GM12892 (cell line): ENCODE measurements around a stretch of chr17.

DNA sequence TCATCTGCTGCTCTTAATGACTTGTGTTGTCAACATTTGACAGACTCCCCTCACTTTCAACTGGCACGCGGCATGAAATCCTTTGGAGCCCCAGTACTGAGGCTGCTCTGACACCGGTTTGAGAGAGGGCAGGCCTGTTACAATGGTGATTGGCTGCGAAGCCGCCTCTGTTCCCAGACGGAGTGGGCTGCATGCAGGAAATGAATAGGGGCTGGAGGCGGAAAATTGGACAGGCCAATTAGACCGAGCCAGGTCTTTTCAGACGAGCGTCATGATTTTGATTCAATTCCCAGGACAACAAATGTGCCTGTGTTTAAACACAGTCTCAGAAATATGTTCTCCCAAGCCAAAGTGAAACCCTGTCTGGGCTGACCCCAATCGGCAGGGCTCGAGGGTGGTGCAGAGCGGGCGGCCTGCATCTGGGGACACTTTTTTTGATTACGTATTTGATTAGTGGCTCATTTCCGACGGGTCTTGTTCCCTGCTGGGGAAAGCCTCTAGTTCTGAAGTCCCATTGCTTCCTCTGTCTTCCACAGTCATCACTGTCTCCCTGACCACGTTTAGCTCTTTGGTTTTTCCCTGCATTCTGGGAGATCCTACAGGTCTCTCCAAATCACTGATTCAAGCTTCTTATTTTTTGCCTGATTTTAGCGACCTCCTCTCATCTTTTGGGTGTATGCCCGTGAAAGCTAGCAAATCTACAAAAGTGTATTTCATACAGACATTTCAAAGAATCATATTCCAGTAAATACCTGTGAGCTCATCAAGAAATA lies 85.2 kb downstream of the RPH3AL start:
- RRBS: no CpG with 5 or more reads among the region's 20 CpGs

GRCh38 chr17:327314-327866 lies 25.2 kb downstream of the RPH3AL start:
- RRBS: 84% methylated on average over 6 of the region's 12 CpGs

- RRBS: no CpG with 5 or more reads among the region's 4 CpGs
These were observed 18.1 kb downstream of the RPH3AL start for GRCh38 chr17:334625-334809.

GRCh38 chr17:342995-343609 lies 9.5 kb downstream of the RPH3AL start:
- RRBS: no CpG with 5 or more reads among the region's 8 CpGs

DNA sequence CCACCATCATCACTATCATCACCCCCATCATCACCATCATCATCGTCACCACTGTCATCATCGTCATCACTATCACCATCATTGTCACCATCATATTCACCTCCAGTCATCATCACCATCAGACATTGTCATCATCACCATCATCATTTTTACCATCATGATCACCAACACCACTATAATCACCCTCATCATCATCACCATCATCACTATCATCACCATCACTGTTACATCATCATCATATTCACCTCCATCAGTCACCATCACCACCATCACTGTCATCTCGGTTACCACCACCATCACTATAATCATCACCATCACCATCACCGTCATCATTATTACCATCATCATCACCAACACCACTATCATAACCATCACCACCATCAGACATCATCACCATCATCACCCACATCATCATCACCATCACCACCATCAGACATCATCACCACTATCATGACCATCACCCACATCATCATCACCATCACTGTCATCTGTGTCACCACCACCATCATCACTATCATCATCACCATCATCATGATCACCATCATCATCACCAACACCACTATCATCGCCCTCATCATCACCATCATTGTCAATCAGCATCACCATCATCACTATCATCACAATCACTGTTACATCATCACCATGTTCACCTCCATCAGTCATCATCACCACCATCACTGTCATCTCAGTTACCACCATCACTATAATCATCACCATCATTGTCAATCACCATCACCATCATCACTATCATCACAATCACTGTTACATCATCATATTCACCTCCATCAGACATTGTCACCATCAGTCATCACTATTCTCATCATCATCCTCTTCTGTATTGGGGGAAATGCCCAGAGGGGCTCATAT lies 8.4 kb downstream of the RPH3AL start:
- RRBS: no CpG with 5 or more reads among the region's 5 CpGs

GRCh38 chr17:545115-545801 lies 135.1 kb downstream of the C17orf97 start:
- RRBS: no CpG with 5 or more reads among the region's 9 CpGs

DNA sequence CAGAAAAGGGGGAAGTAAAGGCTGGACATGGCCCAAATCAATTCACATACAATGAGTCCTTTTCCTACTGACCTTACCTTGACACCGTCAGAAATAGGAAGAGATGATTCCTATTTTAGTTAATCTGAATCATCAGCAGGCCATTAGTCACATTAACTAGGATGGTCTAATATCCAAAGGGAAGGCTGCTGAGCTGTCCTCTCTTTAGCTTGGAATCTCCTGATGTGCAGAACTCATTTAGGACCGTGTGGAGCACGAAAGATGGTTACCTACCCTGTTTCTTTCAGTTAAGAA lies 150.5 kb downstream of the C17orf97 start:
- RRBS: no CpG with 5 or more reads among the region's 3 CpGs

GRCh38 chr17:728790-729445 lies 3.5 kb upstream of the TLCD3A start:
- RRBS: no CpG with 5 or more reads among the region's 8 CpGs

DNA sequence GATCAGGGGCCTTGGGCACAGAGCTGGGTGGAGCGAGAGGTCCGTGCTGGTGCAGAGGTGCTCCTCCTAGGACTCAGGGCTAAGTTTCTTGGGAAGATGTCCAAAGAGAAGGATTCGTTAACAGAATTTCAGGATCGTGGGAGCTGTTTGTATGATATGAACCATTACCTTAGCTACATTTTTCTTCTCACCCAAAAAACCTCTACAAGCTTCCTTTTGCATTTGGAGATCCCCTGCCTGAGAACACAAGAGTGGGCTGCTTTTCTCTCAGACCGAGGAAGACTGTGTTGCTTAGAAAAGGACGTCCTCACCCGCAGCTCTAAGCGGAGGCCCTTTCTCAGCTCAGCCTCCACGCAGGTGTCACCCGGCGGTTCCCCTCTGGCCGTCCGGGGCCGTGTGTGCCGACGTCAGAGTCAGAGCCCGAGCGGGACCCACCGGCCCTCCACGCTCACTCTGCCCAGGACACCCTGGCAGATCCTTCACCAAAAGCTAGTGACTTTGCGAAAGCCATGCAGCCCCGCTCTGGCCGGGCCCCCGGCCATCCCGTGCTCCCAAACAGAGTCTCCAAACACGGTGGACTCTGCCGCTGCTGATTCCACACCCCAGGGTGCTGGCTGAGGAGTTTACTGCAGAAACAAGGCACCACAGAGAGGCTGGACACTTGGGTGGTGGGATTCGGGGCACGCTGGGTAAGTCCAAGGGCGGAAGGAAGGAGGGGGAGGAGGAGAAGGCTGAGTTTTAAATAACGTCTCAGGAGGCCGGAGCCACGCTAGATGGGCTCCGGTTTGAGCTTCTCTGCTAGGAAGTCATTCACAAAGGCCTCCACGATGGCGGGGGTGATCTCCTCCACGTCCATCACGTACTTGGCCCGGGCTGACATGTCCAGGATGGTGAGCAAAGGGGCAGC lies 18.3 kb downstream of the MRM3 start:
- RRBS: 79% methylated on average over 7 of the region's 39 CpGs

DNA sequence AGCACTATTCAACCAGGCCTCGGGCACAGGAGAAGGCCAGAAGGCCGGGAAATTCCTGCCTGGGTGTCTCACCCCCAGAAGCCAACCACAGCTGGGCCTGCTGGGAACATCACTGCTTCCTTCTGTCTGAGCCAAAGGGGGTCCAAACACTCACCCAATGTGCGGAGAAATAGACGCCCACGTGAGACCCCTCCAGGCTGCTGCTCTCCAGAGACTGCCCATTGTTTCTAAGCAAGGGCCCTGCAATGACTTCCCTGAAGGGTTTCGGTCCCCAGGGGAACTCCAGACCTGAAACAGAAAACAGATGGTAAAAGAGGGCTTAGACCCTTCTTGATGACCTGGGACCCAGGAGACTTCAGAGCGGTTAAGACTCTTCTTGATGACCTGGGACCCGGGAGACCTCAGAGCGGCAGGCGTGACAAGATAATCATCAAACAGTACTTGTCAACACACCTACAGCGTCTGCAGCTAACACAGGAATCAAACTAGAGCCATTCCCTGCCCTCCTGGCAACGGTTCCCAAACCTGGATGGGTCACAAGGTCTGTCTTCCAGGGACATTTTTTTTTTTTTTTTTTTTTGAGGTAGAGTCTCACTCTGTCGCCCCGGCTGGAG lies 41.4 kb downstream of the MRM3 start:
- RRBS: no CpG with 5 or more reads among the region's 14 CpGs

DNA sequence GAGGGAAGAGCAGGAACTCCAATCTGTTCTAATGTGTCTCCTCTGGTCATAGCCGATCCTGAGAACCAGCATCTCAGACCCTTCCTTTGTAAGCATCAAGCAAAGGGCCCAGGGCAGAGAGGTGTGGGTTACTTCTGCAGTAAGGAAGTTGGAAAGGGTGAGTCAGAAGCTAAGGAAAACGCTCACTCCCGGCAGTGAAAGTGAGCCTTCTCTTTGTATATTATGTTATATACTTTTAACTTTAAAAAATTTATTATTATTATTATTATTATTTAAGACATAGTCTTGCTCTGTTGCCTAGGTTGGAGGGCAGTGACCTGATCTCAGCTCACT lies 77.7 kb downstream of the MRM3 start:
- RRBS: no CpG with 5 or more reads among the region's 3 CpGs

DNA sequence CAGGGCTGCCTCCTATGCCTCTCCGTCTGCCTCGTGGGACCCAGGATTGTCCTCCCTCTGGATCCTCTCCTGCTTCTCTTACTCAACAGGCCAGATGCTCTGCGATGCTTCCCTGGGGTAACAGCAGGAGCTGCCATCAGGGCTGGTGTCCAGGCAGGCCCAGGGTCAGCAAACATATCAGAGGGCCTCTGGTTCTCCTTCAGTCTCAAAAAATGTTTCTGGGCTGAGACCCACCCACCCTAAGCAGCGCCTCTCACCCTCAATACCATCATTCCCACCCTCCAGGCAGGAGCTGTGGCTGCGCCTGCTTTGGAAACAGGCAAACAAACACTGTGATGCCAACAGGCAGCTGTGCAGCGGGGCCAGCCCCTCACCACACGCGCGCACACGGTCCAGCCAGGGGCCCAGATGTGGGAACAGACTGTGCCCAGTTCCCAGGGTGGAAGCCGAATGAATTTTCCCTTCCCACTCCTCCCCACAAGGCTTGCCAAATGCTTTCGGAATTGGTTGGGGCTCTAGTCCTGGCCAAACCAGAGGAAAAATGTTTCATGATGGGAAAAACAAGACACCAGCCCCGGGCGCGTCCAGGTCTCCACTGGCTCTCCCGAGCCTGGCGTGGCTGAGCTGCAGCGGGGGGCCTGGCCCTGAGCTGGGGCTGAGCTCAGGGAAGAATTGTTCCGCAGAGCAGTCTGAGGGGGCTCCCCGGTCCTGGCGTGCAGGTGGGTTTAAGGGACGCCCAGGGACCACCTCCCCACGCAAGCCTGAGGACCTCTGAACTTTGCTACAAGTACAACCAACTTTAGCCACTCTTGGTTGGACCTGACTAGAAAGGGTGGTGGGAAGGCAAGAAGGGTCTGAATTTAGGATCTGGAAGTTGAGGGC lies 11.4 kb downstream of the TIMM22 start:
- RRBS: no CpG with 5 or more reads among the region's 23 CpGs

DNA sequence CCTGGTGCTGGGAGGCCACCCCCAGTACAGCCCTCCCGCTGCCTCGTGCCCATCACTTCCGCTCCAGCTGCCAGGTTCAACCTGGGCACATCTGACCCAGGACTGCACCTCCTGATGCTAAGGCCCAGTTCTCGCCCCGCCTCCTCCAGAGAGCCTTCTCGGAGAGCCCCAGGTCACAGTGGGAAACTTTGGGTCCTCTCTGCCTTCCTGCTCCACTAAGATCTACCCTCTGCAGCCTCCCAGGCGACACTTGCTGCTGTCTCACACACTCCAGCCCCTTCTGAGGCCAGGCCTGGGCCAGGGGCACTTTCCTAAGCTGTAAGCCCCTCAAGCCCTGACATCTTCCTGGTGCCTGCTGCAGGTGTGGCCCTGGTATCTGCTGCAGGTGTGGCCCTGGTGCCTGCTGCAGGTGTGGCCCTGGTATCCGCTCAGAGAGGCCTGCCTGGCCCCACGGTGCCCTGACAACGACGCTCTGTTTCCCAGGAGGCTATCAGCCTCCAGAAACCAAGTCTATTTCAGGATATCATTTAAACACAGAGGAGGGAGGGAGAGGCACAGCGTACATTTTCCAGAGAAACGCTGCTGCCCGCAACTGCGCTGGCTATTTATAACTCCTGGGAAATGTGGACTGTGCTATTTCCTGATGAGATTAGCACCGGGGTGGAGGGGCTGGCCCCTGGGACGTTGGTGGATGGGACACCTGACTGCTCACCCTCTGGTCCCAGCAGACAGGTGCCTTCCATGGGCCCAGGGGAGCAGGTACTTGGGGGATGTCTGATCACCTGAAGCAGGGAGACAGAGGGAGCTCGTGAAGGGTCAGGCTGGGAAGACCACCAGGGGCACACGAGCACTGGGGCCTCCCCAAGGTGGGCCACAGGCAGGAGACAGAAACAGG lies 22.4 kb downstream of the TIMM22 start:
- RRBS: no CpG with 5 or more reads among the region's 19 CpGs

- RRBS: no CpG with 5 or more reads among the region's 17 CpGs
These were observed 43.2 kb downstream of the TIMM22 start for GRCh38 chr17:1040143-1040577.

GRCh38 chr17:1095094-1096156 lies 84.4 kb downstream of the ABR start:
- RRBS: 91% methylated on average over 4 of the region's 39 CpGs

DNA sequence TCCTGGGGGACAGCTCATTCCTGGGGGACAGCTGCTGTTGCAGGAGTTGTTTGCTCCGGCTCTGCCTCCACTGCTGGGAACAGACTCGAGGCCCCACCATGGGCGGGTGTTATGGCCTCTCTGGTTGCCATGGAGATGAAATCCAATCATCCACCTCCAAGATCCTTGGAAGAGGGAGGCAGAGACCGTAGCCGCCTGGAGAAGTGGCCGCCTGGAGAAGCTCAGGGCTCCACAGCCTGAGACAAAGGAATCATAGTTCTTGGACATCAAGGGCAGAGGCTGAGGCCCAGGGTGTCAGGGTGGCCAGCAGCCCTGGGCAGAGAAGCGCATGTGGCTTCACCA lies 36.3 kb downstream of the ABR start:
- RRBS: no CpG with 5 or more reads among the region's 7 CpGs

DNA sequence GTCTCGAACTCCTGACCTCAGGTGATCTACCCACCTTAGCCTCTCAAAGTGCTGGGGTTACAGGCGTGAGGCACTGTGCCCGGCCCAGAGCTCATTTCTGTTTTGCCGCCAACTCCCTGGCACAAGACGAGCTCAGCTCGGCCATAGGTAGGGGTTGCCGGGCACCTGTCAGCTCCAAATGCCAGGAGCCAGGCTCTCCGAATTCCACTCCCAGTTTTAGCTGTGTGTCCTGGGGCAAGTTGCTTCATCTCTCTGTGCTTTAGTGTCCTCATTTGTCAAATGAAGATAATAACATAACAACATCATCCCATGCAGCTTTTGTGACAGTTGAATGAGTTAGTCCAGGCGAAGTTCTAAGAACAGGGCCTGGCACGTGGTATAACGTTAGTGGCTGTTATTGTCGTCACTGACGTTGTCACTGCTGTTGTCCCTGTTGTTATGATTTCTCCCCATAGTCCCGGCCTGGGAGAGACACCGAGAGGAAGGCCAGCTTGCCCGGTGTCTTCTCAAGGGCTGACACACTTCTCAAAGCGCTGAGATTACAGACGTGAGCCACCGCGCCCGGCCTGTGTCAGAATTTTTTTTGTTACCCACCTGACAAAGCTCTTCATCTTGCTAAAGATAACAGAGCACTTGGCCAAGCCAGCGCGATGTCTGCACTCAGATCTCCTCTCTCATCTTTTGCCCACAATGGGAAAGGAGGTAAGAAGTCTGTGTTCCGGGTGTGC lies 30.0 kb downstream of the ABR start:
- RRBS: over 99% methylated on average over 6 of the region's 24 CpGs

DNA sequence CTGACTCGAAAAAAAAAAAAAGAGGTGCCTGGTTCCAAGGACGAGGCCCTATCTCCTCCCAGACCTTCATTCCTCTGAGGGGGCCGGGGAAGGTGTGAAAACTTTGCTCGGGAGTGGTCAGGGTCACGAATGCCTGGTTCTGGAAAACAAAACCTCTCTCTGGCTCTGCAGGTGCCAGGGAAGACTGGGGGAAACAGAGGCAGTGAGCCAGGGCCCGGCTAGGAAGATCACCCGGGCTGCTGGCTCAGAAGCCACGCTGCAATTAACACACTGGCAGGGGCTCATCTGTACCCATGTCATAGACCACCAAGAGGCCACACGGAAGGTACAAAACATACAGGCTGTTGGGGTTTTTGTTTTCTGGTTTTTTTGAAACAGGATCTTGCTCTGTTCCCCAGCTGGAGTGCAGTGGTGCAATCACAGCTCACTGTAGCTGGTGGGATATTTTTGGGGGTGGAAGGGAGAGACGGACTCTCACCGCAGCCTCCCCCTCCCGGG lies 19.3 kb upstream of the ABR start:
- RRBS: no CpG with 5 or more reads among the region's 12 CpGs

DNA sequence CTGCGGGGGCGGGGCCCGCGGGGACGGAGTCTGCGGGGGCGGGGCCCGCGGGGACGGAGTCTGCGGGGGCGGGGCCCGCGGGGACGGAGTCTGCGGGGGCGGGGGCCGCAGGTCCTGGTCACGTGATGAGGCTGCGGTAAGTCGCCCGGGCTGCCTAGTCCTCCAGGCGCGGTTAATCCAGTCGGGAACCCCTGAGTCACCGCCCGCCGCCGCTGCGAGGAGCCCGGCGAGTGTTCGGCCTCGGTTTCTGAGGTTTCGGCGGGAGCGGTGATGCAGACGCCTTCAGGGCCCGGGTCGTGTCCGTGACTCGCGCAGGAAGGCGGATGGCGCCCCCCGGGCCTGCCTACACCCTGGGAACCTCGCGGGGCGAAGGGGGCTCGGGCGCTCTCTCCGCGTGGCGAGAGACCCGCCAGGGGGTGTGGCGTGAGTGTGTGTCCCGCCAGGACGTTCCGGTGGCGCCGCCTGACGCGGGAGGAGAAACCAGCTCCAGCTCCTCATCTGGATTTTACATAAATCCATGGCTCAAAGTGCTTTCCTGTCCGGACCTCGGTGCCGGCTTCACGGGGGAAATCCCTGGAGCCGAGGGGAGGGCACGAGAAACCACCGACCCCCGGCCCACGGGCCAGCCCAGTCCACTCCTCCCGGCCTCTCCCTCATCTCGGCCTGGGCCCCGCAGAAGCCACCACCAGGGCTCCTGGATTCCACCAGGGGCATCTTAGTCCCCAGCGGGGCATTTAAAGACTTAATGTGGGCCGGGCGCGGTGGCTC lies 23.8 kb upstream of the ABR start:
- RRBS: 49% methylated on average over 14 of the region's 79 CpGs

DNA sequence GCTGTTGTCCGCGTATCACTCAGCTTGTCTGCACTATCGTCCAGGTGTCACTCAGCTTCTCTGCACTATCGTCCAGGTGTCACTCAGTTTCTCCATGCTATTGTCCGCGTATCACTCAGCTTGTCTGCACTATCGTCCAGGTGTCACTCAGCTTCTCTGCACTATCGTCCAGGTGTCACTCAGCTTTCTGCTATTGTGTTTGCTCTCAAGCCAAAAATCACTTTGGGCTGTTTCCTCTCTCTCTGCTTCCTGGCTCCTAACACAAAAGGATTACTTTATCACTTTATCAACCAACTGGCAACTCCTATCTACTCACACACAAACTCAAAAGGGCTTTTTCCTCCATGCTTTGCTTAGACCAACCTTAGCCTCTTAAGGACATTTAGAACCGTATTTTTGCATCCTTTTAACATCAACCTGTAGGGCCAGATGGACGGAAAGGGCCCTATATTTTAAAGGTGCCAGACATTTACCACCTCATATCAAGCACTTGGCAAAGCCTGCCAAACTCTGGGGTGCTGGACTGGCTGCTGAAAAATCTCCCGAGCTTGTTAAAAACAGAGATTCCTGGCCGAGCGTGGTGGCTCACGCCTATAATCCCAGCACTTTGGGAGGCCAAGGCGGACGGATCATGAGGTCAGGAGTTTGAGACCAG lies 30.8 kb upstream of the ABR start:
- RRBS: no CpG with 5 or more reads among the region's 16 CpGs